ENCODE results near the gene DLX6.

GRCh38 chr7:96314252-96315045 lies 7.4 kb downstream of the SLC25A13 start:
- PRO-cap = no peak

- PRO-cap = no peak
These were observed 55.4 kb upstream of the SLC25A13 start for GRCh38 chr7:96377326-96377650.

- PRO-cap = bidirectional peak, plus-strand start at chr7:97005553, minus-strand start at chr7:97005422
These were observed at the start of gene DLX6 for GRCh38 chr7:97005123-97005846. TSS of gene DLX6 (plus strand) at chr7:97005553.

DNA sequence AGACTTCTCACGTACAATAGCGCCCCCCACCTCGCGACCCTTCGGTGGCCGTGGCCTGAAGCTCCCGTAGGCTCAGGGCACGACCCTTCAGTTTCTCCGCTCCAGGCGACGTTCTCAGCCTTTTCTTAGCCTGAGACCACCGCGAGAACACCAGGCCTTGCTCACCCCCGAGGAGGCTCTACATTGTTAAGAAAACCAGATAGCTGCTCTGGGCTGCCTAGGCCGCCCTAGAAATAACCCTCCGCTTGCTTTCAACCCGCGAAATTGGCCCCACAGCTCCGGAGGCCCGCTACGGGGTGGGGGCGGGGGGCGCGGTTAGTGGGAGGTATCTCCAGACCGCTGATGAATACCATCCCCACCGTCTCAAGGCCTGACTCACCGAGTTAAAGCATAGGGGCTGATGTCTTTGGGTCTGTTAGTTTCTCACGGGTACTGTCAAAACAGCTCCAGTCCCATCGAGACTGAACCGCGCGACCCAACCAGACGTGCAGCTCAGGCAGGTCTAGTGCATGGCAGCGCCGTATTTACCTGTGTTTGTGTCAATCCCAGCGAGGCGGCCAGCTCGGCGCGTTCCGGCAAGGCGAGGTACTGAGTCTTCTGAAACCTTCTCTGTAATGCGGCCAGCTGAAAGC lies 2.9 kb downstream of the DLX5 start:
- PRO-cap = no peak

- PRO-cap = no peak
These were observed 118.4 kb upstream of the TAC1 start for GRCh38 chr7:97613350-97614099.

DNA sequence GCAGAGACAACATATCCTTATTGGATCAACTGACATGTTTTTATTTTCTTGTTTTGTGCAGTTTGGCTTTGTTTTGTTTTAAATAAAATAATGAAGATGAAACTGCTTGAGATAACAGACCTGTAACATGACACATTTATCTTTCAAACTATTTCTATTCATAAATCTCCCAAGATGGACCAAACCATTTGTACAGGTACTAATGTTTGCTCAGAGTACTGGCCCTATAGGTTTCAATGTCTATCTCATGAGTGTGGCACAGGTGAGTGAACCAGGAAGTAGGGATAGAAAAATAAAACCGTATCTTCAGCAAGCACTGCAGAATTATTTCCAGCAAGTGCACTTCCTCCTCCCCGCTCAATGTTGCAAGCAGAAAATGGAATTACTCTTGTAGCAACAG lies 40.5 kb downstream of the TAC1 start:
- PRO-cap = no peak

- PRO-cap = no peak
These were observed 42.7 kb downstream of the LMTK2 start for GRCh38 chr7:98149286-98149799.

DNA sequence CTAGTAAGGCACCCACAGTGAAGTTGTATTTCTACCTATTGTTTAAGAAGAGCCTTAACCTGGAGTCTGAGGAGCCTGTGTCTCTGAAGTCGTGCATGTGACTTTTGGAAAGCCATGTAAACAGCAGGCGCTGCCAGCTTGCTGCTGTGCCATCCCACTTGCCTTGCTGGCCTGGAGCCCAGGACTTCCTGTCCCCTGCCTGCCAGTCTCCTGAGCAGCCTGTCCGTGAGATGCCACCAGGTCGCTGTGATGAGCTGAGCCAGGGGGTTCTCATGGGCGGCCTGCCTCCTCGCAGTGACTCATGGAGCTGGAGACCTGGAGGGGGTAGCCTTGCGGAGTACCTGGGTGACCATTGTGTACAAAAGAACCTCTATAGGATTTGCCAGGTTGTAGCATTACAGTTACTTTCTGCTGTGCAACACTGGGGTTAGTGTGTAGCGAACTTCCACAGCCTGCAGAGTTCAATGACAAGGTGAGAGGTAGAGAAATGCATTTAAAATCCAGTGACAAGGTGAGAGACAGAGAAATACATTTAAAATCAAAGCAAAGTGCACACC lies 36.8 kb upstream of the BHLHA15 start:
- PRO-cap = no peak

- PRO-cap = no peak
These were observed 8.7 kb upstream of the BHLHA15 start for GRCh38 chr7:98202336-98203090.

DNA sequence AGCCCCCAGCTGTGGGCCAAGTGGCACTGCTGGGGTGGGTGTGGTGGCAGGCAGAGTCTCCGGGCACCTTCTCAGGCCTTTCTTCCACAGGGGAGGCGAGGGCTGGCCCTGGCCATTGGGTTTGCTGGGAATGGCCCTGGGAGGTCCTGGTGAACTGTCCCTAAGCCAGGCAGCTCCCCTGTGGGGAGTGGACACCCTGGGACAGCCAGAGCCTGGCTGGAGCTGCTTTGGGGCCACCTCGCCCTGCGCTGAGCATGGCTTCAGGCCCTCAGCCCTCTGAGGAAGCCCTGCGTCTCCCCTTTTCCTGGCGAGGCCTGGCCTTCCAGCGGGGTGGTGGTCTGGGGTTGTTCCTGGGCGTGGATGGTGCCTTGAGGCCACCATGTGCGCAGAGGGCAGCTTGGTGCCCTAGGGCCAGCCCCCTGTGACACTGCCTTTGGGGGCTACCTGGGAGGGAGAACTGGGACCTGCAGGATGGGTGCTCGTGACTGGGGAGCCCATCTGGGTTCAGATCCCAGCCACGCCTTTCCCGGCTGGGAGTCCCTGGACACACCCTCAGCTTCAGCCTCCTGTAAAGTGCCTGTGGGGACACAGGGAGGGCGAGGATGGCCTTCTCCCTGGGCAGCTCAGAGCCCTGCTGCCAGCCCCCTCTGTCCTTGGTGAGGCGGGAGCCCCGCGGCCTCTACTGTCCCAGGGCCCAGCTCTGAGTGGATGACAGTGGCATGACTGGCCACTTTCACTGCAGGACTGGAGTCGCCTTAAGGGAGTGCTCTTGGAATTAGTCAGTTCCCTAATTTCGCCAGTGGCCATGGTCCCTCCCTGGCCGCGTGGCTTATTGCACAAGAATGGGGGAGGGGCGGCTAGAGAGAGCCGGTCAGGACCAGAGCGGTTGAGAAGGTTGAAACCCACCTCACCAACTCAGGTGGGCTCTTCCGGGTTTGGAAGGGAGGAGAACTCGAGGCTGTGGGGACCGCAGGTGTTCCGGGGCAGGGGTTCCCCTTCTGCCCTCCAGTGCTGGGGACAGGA lies 4.4 kb downstream of the BRI3 start:
- PRO-cap = bidirectional peak, plus-strand start at position 839 of the sequence, minus-strand start at position 746 of the sequence

DNA sequence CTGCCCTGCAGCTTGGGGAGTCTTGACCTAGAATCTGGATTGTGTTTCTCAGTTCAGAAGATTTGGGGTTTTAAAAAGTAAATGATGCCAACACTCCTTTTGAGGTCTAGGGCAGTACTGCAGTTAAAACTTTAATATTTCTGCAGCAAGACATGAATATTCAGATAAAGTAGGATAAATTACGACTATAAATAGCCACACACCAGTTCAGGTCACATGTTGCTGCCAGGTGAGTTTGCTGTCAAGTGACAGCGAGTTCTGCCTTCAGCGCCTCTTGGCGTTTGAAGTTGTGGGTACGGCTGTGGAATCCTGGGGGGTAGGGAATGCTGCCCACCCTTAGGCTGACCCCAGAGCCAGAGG lies 5.1 kb downstream of the BRI3 start:
- PRO-cap = no peak

DNA sequence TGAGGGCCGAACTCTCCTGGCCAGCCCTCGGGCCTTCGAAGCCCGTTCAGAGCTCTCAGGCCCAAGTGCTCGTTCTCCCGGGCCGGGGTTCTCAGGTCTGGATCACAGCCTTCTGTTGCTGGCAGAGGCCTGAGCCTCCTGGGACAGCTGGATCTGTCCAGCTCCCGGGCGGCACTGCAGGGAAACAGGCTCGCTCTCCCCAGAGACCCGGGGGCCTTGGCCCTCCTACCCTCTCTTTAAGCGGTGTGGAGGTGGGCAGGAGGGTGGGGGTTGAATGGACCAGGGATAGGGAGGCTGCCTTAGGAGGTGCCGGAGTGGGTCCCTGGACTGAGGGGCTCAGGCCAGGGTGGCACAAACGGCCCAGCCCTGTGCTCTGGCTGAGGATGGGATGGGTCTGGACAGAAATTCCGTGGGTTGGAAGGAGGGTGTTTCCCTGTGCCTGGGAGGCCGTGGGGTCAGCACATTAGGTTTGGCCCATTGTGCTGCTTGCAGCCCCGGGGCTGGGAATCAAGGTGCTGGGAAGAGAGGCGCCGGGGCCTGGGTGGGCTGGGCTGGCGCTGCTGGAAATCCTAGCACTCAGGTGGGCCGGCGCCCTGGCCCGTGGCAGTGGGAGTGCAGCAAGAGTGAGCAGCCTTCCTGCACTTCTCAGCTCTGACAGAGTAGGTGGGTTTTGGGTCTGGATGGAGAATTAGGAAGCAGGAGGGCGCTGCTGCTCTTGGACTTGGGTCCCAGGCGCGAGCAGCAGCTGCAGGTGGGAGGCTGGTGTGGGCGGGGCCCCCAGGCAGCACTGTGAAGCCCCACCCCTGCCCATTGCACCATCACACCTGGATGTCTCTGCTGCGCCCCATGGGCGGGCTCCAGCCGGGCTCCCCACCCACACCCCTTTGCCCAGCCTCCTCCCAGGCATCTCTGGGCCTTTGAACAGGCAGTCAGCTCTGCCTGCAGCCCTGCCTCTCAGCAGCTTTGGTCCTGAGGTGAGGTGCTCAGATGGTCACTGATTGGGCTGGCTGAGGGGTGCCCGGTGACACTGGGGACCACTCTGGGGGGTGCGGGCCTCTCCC lies 5.8 kb downstream of the BRI3 start:
- PRO-cap = no peak

DNA sequence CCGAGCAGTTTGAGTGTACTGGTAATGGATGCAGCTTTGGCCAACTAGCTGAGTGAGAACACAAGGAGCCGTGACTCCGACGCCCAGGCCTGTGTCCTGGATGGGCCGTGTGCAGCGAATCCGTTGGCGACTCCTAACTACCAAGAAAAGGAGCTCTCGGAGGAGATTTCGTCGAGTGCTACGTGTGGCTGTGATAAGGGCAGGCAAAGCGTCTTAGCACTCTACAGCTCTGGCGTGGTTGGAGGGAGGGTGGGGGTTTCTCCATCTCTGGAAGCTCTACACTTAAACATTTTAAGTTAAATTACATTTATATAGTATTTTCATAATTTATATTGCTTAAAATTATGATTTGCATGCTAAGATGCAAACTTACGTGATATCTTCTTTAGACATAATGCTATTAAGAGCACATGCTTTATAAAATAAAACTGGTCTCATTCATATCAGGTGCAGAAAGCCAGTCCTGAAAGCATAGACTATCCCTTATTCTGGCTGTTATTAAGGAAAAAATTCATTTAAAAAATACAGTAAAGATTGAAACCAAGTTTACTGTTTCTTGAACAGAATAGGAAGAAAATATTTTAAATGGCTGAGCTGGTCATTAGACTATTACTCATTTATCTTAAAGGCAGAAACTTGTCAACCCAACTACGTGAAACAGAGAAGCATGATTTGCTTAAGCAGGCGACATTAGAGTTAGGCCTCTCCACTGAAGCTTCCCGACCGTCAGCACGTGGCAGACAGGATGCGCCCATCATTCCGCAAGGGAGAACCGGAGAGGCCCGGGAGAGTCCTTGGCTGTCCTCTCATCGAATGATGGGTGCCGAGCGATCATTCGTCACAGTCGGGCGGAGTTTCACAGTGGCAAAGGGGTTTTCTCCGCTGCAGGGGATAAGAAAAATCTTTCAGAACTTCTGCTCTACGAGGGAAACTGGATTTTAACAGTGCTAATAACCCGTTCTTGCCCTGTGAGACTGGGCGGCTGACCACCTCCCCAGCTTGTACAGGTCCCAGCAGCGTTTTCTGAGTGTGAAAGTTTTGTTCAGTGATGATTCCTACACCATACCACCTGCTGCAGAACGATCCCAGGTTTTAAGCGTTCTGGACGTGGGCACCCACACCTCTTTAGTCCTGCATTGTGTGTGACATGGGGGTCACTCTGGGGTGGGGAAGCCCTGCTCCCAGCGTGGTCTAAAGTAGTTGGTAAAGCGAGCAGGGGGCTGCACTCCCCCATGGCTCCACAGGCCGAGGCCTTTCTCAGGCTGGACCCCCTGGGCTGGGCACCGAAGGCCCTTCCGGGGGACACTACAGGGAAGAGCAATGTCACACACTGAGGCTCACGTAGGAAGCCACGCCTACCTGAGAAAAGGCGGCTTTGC lies 11.7 kb downstream of the BRI3 start:
- PRO-cap = no peak

- PRO-cap = no peak
These were observed 26.2 kb downstream of the BRI3 start for GRCh38 chr7:98307441-98308314.

DNA sequence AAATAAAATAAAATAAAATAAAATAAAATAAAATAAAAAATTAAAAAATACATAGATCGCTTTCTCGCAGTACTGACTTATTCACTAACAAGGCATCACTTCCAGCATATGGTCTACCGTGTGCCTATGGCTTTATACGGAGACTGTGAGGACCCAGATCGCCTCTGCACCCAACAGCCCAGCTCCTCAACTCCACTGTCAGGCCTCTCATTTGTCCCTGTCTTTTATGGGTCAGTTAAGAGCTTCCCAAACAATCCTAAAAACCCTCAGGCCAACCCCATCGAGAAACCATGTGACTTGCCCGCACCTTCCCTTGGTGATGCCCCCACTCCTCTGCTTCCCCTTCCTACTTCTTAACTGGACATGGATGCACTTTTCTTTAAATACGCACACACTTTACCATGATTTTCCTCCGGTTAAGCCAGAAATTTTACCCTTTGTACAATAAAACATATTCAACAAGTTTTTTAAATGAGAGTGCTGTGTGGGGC lies 46.9 kb downstream of the BAIAP2L1 start:
- PRO-cap = no peak

DNA sequence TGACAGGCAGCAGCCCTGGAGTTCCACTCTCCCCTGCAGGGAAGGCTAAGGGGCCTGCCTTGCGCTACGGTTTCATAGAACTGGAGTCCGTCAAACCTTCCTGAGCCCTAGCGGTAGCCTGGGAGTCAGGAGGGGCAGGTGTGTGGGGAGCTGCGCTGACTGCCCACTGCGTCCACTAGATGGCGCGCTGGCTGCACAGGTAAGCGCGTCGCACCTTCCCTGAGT lies 20.0 kb upstream of the BAIAP2L1 start:
- PRO-cap = no peak

DNA sequence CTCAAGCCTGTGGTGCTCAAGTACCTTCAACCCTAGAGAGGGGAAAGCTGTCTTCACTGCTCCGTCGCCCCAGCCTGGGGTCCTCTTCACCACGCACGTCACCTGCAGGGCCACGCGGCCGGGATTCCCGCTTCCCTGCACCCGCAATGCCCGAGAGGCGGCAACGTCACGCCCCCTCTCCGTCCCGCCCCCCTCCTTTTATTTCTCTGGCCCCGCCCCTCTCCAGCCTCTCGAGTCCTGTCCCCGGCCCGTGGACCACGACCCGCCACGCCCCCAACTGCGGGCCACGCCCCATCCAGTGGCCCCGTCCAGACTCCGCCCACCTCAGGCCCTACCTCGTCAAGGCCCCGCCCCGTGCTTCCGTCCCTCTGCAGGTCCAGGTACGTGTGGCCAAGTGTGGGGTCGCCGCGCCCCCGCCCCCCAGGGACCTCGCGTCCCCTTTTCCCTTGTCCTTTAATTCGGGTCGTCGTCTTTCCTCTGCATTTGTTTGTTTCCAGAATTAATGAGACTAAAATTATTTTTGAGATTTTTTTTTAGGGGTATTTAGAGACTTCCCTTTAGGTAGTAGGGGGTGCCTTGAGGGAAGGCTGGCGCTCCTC lies 69.7 kb upstream of the BAIAP2L1 start:
- PRO-cap = no peak

DNA sequence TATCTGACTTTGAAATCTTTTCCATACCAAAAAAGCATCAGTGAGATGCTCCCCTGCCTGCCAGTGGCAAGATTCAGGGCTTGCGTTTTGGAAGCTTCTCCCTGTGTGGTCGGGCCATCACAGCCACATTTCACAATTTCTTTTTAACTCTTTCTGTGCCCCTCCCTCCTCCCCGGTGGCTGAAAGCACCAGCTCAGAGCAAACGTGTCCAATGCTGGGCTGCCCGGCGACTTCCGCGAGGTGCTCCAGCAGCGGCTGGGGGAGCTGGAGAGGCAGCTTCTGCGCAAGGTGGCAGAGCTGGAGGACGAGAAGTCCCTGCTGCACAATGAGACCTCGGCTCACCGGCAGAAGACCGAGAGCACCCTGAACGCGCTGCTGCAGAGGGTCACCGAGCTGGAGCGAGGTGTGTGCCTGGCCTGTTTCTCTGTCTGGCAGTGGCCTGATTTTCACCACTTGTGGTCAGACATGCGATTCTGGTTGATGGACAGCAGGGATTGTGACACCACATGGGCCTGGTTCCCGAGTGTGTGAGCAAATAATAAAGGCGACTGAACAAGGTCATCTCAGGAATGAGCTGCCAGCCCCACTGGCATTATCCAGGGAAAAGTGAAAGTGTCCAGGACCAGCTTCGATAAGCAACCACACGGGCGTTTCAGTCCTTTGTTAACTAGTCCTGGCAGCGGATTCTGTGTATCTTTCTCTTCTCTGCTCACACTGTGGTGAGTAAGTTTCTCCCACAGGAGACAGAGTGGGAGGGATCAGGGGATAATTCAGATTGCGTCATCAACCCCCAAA lies 2.6 kb downstream of the NPTX2 start:
- PRO-cap = no peak

GRCh38 chr7:98642053-98642752 lies 25.1 kb downstream of the NPTX2 start:
- PRO-cap = no peak

DNA sequence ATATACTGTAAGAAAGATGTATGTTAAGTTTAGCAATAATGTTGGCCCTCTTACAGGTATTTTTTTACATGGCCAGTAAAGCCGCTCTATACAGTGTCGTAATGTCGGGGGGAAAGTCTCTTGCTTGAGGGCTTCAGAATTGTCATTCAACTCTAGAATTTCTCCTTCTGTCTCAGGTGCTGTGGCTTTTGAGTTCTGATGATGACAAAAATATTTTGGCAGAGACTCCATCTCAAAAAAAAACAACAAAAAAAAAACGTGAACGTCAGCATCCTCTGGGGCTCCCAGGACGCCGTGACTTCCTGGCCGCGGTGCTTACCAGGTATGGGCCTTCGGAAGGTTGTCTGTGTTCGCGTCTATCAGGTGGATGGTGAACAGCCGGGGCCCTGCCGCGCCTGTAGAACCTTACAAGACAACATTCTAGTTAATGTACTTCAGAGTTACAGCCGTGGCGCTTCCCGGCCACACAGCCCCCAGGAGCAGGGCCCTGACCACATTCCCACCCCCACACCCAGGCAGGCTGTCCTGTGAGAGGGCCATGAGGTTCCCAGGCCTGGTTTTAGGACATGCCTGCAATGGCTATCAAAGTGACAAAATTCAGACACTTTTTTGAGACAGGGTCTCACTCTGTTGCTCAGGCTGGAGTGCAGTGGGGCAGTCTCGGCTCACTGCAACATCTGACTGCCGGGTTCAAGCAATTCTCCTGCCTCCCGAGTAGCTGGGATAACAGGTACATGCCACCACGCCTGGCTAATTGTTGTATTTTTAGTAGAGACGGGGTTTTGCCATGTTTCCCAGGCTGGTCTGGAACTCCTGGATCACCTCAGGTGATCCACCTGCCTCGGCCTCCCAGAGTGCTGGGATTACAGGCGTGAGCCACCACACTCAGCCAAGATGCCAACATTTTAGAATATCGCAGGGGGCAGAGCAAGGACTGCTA lies 110.9 kb downstream of the SMURF1 start:
- PRO-cap = no peak